ENCODE measurements around a stretch of chr19.

GRCh38 chr19:17784239-17785067, 10.5 kb upstream of the B3GNT3 start:
- RRBS, result 37% methylated on average over 10 of the region's 32 CpGs

DNA sequence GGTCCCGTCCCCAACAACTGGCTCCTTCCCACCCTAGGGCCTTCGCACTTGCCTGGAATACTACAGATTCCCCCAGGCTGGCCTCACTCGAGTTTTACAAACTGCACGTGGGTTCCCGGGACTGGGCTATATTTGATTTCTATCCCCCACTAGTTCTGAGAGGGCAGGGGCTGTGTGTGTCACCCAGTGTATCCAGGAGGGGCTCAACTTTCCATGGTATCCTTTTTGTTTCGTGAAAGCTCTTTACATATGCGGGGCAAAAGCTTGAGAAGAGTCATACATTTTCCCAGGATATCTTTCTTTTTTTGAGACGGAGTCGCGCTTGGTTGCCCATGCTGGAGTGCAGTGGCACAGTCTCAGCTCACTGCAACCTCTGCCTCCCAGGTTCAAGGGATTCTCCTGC, 4.8 kb downstream of the RPL18A start:
- RRBS, result no CpG with 5 or more reads among the region's 10 CpGs

GRCh38 chr19:17953734-17954309, 13.1 kb upstream of the KCNN1 start:
- RRBS, result no CpG with 5 or more reads among the region's 8 CpGs

DNA sequence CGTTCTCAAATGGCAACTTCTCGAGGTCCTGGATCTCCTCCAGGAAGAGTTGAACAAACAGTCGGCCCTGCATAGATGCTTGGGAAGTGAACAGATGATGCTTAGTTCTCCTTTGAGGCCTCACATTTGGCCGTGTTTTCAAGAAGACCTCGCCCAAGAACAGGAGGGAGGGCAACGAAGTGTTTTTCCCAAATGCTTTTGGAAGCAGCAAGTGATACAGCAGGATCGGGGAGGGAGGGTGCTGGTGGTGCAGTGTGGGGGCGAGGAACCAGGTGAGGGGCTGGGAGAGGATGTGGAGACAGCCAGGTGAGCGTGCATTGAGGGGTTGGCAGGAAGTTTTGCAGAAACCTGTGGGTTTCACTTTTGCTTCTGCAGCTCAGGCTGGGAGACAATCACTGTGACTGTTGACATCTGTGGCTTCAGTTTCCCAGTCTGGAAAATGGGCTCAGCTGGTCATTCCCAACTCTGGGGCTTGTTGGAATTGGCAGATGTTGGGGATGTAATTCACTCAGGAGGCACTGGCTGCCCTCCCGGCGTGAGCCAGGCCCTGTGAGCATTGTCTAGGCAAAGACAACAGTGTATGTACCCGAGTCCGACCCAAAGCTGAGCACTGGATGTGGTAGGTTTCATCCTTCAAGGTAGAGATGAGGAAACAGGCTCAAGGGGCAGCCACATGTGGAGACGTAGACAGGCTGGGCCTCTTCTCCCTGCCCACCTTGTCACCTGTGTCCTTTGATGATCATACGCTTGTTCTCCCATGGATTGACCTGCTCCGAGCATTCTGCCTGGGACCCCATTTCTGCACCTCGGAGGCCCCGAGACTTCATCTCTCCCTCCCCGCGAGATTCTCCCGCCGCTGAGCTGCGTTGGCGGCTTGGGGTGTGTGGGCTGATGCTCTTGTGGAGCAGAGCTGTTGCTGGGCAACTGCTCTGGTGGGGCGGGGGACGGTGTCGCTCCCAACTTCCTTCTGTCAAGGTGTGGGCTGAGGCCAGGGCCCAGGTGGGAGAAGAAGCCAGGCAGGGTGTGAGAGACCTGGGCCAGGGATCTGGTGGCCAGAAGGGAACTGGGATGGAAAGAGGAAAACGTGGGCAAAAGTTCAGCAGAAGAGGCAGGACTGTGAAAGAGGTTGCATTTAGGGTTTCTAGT, 21.9 kb downstream of the MAST3 start:
- RRBS, result no CpG with 5 or more reads among the region's 28 CpGs

- RRBS, result no CpG with 5 or more reads among the region's 37 CpGs
Measured at GRCh38 chr19:18123692-18124434, 26.3 kb downstream of the MAST3 start.

DNA sequence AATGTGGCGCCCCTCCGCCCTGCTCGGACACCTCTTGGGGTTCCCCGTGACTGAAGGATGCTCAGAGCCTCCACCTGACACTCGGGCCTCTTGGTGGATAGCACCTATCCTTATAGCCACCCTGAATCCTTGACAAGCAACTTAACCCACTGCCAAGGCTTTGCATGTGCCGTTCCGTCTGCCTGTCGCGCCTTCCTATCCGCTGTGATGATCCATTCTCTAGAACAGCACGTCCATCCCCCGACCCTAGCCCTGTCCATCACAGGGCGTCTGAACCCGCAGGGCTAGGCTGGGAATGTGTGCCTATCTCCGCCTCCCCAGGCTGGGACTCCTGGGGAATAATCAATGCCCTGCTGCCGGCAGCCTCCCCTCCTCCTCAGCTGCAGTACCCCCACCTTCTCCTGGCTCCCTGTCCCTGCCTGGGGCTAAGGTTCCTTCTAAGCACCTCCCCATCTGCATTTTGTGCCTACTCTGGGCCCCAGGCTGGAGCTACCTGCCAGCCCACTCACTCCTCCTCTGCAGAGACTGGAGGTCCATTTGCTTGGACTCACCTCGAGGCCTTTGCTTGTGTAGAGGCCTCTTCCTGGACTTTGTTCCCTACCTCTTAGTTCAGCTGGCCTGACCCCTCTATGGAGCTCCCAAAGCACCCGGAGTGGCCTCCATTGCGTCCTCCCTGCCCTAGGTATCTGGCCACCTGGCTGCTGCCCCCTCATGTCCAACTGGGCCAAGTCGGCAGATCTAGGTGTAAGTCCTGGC, 1.2 kb downstream of the PIK3R2 start:
- RRBS, result no CpG with 5 or more reads among the region's 20 CpGs

DNA sequence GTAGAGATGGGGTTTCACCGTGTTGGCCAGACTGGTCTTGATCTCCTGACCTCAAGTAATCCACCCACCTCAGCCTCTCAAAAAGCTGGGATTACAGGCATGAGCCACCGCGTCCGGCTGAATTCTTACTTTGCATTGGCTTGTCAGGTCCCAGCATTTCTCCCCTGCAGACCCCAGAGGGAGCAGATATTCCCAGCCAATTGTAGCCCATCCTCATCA, 7.6 kb upstream of the MPV17L2 start:
- RRBS, result no CpG with 5 or more reads among the region's 4 CpGs

DNA sequence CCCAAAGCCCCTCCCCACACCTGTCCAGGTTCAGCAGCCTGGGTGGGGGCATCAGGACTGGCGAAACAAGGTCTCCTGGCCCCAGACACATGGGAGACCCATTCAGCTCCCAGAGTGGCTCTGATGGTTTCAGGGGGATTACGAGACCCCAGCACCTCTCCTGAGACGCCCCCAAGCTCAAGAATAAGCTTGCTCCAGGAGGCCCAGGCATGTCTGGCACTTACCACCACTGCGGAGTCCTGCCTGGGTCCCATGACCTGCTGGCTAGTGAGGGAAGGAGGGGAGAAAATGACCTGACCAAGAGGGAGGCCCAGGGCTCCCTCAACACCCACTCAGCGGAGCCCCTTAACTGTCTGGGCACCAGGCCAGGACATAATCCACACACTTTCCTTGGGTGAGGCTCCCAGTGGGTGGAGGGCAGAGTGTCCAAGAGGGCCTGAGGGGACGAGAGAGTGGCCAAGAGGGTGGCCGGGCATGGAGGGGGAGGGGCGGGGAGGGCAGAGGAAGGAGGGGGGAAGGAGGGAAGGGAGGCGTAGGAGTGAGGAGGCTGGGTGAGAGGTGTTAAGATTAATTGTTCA, 21.8 kb upstream of the PDE4C start:
- RRBS, result no CpG with 5 or more reads among the region's 9 CpGs

- RRBS, result no CpG with 5 or more reads among the region's 5 CpGs
Measured at GRCh38 chr19:18254963-18255140, 19.4 kb downstream of the IQCN start.

DNA sequence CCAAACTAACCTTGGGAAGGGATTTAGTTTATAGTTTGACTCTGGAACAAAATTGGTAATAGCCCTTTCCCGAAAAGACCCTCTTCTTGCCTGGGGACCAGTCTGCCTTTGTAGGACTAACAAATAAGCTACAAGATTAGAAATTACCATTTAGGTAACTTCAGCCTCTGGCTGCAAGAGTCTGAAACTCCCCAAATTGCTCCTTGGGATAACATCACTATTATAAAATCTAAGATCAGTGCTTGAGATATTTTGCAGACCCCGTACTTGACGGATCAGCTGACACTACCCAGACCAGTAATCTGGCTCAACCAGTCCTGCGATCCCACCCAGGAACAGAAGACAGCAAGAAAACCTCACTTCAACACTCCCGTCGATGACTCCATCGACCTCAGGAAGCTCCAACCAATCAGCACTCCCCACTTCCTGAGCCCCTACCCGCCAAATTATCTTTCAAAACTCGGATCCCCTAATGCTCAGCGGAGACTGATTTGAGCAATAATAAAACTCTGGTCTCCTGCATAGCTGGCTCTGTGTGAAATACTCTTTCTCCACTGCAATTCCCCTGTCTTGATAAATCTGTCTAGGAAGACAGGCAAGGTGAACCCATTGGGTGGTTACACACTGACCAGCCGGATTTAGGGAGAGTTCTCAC, 1.3 kb downstream of the LSM4 start:
- RRBS, result no CpG with 5 or more reads among the region's 11 CpGs

DNA sequence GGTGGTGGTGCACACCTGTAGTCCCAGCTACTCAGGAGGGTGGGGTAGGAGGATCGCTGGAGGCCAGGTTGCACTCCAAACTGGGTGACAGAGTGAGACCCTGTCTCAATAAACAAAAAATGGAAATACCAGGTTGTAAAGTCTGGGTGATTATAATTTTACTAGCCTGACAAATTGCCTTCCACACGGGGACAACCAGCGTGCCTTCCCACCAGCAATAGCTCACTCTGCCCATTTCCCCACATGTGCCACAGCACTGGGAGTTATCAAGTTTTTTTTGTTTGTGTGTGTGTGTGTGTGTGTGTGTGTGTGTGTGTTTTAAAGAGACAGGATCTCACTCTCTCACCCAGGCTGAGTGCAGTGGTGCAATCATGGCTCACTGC, 22.3 kb downstream of the PGPEP1 start:
- RRBS, result no CpG with 5 or more reads among the region's 3 CpGs

DNA sequence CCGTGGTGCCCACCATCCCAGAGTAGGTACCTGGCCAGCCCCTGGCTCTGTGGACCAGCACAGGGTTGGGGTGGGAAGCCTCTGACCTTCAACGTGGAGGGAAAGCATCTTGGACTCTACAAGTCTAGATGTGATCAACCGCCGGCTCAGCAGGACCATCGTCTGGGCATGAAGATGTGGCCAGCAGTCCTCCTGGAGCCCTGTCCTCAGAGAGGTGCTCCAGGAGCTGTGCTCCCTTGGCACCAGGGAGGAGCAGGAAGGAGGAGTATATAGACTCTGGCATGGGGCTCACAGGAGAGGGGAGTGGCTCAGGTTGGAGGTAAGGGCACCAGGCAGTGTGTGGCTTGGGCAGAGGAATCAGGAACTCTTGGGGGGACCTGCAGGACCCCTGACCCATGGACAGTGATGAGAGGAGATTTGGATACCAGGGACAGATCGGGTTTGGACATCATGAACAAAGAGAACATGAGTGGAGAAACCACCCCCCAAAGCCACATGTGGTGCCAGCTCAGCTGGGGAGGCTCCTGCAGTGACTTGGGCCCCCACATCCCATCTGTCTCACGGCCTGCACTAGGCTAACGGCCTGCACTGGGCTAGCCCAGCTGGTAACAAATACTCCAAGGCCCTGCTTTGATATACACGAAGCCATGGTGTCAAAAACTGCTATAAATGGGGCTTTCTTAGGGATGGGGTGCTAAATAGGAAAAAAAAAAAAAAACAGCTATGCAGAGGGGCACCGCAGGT, 18.5 kb upstream of the ISYNA1 start:
- RRBS, result no CpG with 5 or more reads among the region's 10 CpGs

- RRBS, result no CpG with 5 or more reads among the region's 19 CpGs
Measured at GRCh38 chr19:18457003-18457869, 19.3 kb upstream of the ISYNA1 start.

- RRBS, result no CpG with 5 or more reads among the region's 8 CpGs
Measured at GRCh38 chr19:18468195-18469056, 30.5 kb upstream of the ISYNA1 start.

DNA sequence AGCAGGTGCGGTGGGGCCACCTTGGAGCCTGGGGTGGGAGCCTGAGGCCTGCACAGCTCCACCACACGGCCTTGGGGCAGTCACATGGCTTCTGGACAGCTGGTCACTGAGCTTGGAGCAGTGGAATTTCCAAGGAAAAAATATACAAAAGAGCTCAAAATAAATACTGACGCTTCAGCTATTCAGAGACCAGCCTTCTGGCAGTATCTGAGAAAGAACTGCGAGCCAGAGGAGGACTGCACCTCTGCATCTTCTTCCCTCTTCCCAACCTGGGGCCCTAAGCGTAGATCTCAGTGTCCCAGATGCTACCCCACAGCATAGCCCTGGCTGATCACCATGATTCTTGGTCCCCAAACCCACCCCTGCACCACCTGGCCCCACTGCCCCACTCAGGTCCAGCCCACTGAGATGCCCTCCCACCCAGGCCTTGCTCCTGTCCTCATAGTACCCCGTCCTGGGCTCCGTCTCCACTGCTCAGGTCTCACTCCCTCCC, 35.6 kb upstream of the ISYNA1 start:
- RRBS, result no CpG with 5 or more reads among the region's 7 CpGs

GRCh38 chr19:18486846-18487235, 35.0 kb downstream of the ELL start:
- RRBS, result no CpG with 5 or more reads among the region's 7 CpGs

DNA sequence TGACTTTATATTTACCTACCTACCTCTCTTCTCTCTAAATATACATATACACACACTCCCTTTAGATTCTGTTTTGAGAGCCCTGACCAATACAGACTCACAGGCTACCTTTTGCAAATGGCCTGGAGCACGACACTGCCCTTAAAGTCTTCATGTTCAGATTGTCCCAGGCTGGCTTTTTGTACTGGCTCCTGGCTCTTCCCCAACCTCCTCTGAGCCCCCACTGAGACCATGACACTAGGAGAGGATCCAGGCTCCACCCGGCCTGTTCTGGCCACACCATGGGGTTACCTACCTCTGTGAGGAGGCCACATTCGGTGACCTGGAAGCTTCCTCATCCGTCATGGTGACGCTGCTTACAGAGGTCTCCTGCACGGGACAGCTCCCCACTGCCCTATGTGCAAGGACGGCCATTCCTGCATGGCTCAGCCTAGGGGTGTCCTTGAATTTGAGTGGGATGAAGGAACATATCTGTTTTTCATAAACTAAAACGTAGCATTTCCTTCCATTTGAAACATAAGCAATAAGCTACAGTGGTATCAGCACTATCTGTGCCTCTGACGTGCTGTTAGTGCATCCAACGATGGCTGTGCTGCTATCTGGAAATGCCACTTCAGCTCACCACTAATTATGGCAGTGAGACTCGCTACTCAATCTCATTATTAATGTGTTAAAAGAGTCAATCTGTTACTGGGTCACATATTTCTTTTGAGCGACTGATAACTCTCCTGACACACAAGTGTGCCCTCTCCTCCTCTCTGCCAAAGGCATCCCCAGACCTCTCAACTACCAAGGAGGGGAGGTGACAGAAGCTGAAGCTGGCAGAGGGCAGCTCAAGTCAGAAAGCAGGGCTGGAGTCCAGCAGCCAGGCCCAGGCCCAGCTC, 29.7 kb downstream of the ELL start:
- RRBS, result no CpG with 5 or more reads among the region's 12 CpGs

DNA sequence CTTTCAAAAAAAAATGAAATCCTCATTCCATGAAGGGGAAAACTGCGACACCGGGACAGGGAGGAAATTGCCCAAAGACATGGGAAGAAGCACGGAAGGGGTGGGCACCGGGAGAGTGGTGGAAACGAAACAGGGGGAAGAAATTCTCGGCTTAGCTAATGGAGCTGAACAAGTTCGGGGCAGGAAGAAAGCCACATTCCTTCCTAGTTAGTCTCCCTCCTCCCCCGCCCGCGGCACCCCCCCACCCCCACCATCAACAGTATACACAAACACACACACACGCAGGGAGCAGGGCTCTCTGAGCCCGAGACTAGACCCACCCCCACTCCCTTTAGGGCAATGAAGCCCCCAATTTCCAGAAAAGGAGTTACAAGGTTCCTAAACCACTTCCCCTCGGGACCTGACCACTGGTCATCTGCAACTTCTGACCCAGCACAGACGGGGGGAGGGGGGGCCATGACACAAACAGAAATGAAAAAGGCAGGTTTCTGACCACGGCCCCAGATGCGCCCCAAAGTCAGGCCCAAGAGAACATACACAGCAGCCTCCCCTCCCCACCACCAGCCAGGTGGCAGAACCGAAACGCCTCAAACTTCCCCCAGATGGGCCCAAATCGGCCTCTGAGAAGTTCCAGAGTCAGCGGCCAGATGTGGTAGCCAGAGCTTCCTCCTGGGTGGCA, 1.3 kb downstream of the ELL start:
- RRBS, result 3% methylated on average over 3 of the region's 20 CpGs

- RRBS, result 97% methylated on average over 3 of the region's 20 CpGs
Measured at GRCh38 chr19:18537480-18537955, 5.9 kb downstream of the FKBP8 start.

GRCh38 chr19:18542663-18543349, 567 bp downstream of the FKBP8 start:
- RRBS, result 2% methylated on average over 6 of the region's 42 CpGs